HTR-8/SVneo (cell line): ENCODE results near the gene WDR18.

GRCh38 chr19:307663-308319 is 16.6 kb upstream of the PLPP2 start:
- RRBS = 98% methylated on average over 4 of the region's 21 CpGs

- RRBS = 96% methylated on average over 6 of the region's 36 CpGs
Observed at GRCh38 chr19:474194-474820, 476 bp downstream of the ODF3L2 start.

GRCh38 chr19:491154-491749 is 5.0 kb upstream of the MADCAM1 start:
- RRBS = 78% methylated on average over 5 of the region's 31 CpGs

DNA sequence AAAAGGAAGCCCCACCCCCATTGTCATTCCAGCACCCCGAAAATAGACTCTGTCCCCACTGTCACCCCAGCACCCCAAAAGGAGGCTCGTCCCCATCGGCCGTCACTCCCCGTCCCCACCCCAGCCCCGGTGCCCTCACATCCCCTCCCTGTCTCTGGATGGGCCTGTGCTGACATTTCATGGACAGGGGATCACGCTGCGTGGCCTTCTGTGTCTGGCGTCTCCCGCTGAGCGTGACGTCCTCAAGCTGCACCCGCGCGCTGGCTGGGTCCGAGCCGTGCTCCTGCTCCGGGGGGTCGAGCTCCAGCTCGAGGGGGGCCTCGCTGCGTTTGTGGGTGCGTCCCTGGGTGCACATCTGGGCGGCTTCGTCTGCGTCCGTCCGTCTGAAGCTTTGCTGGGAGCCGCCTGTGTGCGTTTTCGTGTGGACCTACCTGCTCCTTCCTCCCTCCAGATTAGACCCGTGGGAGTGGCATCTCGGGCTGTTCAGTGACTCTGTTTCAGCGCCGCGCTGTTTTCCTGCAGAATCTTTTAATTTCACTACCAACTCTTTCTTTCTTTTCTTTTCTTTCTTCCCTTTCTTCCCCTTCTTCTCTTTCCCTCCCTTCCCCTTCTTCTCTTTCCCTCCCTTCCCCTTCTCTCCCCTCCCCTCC is 7.3 kb downstream of the GZMM start:
- RRBS = no CpG with 5 or more reads among the region's 36 CpGs

DNA sequence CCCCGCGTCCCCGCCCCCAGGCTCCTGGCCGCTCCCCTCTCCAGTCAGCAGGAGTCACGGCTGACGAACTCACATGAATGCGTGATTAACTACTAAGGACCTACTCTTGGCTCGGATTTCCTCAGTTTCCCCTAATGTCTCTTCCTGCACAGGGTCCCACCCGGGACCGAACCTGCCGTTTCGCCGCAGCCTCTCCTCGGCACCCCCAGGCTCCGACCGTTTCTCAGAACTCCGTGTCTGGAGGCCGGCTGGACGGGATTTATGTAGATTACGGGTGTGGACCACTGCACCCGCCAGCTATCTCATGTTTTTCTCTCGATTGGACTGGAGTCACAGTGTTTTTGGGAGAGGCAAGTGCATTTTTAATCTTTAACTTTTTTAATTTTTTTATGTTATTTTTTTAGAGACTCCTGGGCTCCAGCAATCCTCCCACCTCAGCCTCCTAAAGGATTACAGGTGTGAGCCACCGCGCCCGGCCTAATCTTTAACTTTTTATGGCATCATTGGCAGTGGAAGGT is 8.7 kb downstream of the GZMM start:
- RRBS = 100% methylated on average over 1 of the region's 25 CpGs

DNA sequence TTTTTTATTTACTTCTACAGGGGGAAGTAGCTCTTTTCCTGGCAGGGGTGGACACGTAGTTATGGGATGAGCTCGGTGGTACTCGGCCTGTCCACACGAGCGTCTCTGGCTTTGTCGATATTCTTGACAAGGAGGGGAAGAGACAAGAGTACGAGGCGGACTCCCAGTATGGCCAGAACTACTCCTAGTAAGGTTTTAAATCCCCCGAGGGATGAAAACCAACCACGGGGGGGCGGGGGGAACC is 5.6 kb upstream of the BSG start:
- RRBS = no CpG with 5 or more reads among the region's 11 CpGs

- RRBS = 66% methylated on average over 2 of the region's 36 CpGs
Observed at GRCh38 chr19:587932-588532, 1.6 kb upstream of the HCN2 start.

GRCh38 chr19:602584-603029 is 12.9 kb downstream of the HCN2 start:
- RRBS = 100% methylated on average over 2 of the region's 18 CpGs

DNA sequence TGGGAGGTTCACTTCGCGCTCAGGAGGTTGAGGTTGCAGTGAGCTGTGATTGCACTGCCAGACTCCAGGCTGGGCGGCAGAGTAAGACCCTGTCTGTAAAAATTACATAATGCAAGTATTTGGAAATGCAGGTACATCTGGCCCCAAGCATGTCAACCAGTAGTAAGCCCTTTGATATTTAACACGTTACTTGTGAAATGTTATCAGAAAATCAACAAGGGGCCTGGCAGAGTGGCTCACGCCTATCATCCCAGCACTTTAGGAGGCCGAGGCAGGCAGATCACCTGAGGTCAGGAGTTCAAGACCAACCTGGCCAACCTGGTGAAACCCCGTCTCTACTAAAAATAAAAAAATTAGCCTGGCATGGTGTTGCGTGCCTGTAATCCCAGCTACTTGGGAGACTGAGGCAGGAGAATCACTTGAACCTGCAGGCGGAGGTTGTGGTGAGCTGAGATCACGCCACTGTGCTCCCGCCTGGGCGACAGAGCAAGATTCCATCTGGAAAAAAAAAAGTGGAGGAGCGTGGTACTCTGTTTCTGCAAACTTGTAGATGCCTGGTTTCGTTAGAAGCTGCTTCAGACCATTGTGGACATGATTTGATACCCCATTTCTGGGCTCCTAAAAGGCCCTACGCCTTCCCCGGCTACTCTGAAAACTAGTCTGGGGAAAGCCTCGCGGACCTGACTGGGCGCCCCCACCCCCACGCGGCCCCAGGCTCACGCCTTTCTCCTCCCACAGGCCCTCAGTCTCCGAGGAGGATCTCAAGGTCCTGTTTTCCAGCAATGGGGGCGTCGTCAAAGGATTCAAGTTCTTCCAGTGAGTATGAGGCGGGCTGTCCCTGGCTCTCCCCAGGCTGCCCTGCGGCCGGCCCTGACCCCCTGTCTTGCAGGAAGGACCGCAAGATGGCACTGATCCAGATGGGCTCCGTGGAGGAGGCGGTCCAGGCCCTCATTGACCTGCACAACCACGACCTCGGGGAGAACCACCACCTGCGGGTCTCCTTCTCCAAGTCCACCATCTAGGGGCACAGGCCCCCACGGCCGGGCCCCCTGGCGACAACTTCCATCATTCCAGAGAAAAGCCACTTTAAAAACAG is 11.6 kb downstream of the PLPPR3 start:
- RRBS = no CpG with 5 or more reads among the region's 37 CpGs

GRCh38 chr19:812548-813415 is 9.0 kb downstream of the PLPPR3 start:
- RRBS = 98% methylated on average over 45 of the region's 125 CpGs

DNA sequence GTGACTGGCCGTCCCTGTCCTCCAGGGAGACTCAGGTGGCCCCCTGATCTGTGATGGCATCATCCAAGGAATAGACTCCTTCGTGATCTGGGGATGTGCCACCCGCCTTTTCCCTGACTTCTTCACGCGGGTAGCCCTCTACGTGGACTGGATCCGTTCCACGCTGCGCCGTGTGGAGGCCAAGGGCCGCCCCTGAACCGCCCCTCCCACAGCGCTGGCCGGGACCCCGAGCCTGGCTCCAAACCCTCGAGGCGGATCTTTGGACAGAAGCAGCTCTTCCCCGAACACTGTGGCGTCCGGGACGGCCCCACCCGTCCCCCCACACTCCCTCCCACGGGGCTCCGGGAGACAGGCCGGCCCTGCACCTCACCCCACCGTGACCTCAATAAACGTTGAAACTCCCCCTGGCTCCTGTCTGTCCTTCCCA is 4.3 kb upstream of the ELANE start:
- RRBS = 82% methylated on average over 11 of the region's 27 CpGs

DNA sequence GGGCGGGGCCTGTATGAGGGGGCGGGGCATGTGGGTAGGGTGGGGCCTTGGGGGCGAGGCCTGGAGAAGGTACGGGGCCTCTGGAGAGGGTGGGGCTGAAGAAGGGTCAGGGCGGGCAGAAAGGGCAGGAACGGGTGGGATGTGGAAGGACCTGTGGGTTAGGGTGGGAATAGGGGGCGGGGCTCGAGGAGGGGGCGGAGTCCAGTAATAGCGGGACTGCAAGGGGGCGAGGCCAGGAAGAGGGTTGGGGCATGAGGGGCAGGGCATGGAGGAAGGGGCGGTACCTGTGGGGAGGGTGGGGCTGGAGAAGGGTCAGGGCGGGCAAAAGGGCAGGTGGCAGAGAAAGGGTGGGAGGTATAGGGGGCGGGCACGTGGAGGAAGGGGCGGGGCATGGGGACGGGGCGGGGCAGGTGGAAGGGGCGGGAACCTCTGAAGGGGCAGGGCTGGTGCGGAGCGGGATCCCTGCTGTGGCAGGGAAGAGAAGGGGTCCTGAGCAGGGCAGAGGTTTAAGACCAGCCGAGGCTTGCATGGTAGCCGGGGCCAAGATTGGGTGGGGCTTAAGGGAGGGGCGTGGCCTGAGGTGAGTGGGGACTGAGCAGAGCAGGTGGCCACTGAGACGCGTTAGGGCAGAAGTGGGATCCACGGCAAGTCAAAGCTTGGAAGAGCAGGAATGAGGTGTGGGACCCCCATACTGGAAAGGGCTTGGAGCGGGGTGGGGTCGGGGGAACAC is 2.8 kb downstream of the CFD start:
- RRBS = no CpG with 5 or more reads among the region's 29 CpGs

DNA sequence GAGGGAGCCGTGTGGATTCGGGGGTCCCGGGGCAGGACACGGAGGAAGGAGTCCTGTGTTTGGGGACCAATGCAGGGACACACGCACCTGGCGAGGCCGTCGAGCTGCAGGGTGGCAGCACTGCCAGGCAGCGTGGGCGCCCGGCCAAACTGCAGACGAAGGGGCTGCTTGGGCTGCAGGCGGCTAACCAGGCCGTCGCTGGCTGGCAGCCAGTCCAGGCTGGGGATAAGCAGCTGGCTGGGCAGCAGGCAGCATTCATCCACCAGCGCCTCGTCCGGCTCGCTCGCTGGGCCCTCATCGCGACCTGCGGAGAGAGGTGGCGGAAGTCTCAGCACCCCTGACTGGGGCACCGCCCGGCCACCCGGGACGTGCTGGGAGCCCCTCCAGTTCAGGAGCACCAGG is 11.5 kb downstream of the CFD start:
- RRBS = 95% methylated on average over 12 of the region's 28 CpGs

DNA sequence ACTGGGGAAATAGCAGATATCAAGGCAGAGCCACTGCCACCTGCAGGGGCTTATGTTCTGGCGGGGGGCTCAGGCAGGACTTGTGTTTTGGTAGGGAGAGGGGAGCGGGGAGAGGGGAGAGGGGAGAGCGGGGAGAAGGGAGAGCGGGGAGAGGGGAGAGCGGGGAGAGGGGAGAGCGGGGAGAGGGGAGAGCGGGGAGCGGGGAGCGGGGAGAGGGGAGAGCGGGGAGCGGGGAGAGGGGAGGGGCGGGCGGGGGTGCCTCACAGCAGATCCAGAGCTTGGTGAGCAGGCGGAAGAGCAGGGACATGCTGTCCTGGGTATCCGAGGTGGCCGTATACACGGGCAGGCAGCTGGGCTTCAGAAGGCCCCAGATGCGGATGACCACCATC is 12.2 kb downstream of the CFD start:
- RRBS = no CpG with 5 or more reads among the region's 18 CpGs

DNA sequence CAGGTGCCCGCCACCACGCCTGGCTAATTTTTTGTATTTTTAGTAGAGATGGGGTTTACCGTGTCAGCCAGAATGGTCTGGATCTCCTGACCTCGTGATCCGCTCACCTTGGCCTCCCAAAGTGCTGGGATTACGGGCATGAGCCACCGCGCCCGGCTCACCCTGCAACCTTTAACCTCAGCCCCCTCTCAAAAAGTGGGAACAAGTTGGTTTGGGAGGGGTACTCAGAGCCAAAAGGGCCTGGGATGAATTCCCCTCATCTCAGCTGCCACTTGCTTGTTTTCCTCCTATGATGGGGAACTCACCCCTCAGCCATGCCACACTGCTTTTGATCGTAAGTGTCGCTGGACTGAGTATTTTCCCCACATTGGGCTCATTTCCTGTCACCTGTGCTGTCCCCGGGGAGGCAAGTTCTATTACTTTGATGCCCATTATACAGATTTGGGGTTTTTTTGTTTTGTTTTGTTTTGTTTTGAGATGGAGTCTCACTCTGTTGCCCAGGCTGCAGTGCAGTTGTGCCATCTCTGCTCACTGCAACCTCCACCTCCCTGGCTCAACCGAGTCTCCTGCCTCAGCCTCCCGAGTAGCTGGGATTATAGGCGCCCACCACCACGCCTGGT is 6.5 kb downstream of the R3HDM4 start:
- RRBS = no CpG with 5 or more reads among the region's 16 CpGs

GRCh38 chr19:934604-935516 is 9.0 kb downstream of the ARID3A start:
- RRBS = 99% methylated on average over 3 of the region's 42 CpGs

DNA sequence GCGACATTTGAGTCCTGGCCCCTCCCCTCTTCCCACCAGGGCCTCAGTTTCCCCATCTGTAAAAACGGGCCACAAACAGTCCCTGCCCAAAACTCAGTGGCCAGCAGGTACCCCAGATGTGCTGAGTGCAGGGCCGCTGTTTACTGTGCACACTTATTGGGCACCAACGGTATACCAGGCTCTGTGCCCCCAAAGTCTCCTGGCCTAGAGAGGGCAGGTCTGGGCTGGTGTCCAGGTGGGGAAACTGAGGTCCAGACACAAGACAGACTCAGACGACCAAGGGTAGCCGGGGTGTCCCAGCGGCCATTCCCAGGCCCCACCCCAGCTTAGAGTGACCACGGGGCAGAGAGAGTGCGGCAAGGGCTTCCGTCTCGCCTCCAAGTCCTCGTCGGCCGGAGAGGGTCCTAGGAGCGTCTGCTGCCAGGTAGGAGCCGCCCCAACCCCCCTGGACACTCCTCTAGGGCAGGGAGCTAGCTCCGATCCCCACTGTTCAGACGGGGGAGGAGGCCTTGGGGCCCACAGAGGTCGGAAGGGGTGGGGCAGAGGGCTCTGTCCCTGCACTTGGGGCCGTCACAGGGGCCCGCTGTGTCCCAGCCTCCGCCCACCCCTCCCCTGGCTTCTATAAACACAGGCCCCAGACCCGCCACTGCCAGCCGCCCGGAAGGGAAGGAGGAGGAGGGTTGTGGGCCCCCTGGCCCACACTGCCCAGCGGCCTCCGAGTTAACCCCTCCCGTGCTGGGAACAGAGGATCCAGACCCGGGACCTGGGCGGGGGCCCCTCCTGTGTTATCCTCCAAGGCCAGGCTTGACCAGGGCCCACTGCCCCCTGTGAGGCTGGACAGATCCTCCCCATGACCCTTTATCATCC is 23.3 kb upstream of the WDR18 start:
- RRBS = 95% methylated on average over 3 of the region's 30 CpGs

DNA sequence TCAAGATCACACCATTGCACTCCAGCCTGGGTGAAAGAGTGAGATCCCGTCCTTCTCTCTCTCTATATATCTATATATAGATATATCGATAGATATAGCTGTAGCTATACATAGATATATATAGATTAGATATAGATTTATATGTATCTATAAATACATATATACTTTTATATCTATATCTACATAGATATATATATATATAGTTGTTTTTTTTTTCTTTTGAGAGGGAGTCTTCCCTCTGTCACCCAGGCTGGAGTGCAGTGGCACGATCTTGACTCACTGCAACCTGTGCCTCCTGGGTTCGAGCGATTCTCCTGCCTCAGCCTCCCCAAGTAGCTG is 14.7 kb upstream of the WDR18 start:
- RRBS = no CpG with 5 or more reads among the region's 5 CpGs

GRCh38 chr19:983871-984427 is at the start of gene WDR18:
Gene WDR18 (plus strand): TSS chr19:984345.
- RRBS = no CpG with 5 or more reads among the region's 43 CpGs